ENCODE data around the gene UACA.

- PRO-cap, result no peak
These were observed 12.6 kb downstream of the ANP32A start for GRCh38 chr15:68807963-68808585.

GRCh38 chr15:68819689-68820243 lies 929 bp downstream of the ANP32A start:
- PRO-cap, result bidirectional peak, plus-strand start at chr15:68819777, minus-strand start at chr15:68819594; bidirectional peak, plus-strand start at chr15:68820178, minus-strand start at chr15:68820041

DNA sequence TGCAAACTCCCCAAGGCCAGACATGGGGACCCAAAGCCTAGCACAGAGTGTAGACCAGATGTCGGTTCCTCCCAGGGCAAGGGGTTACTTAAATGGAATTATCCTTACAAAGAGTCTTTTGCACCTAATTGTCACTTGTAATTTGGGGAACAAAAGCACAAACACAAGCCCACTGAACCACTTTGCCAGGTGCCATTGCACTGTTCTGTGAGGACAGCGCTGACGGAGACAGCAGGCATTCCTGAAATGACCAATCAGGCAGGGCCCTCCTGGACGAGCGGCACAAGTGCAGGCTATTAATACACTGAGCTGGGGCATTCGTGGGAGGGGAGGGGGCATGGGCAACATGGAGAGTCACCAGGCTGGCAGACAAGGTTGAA lies 45.4 kb downstream of the NOX5 start:
- PRO-cap, result no peak

DNA sequence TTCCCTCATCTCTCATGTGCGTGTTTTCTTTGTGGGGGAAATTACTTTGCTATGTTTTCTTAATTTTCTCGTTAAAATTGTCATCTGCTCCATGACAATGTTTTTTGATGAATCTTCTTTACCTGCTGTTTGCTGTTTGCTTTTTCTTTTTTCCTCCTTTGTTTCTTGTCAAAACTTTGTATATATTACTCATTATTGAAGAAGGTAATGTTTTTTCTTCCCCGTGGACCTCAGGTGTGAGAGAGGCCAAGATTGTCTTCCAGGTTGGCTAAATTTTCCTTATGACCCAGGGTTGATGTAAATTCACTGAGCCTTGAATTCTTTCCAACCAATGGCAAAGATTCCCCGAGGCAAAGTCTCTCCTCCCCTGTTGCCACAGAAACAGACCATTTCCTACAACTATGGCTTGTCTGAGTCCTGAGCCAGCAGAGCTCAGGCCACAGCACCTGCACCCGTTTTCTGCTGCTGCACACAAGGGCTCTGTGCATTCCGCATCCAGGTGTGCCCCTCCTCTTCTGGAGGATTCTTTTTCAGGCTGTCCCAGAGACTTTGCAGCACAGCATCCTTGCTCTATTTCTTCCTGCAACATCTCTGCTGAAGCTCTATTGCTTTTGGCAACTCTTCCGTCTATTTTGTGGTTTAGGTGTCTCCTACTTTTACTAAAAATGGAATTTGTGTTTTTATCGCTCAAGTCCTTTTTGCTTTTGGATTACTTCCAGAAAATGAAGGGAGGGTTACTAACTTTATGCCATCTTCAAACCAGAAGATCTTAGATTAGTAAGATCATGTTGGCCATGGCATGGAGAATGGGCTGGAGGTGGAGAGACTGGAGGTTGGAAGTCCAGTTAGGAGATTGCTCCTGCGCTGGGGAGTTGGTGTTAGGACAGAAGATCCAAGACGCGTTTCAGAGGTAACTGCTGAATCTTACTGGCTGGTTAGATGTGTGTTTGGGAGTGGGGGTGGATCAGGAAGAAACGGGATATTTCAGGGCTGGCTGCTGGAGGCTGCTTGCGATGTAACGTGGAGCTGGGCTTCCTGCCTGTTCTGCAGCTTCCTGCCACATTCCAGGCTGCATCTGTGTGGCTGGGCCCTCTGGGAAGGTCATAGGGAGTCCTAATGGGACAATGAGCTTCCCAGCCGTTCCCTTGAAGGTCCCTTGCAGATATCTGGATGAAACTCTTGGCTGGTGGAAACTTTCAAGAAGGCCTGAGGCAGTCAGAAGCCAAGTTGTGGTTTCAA lies 66.4 kb downstream of the NOX5 start:
- PRO-cap, result no peak

DNA sequence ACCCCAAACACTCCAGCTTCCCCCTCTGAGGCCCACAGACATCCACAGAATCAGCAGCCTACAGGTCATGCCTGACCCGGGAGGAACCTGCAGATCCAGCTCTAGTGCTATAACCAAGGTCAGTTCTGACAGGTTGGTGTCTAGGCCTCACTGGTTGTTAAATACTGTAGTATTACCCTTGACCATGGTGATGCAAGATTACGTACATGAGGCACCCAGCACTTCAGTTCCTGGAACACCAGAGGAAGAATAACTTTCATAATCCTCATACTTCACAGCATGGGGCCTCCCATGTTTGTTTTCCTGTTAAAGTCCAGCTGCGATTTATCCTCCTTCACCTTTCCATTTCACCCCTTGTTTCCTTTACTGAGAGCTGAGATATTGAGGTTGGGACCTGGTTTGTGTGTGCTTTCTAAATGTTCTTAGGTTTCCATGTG lies 34.4 kb upstream of the GLCE start:
- PRO-cap, result no peak

- PRO-cap, result no peak
These were observed 18.7 kb downstream of the PAQR5 start for GRCh38 chr15:69317213-69318095.

- PRO-cap, result no peak
These were observed 55.7 kb upstream of the KIF23 start for GRCh38 chr15:69358351-69358947.

GRCh38 chr15:69490574-69491102 lies 38.0 kb downstream of the RPLP1 start:
- PRO-cap, result no peak

- PRO-cap, result no peak
These were observed 84.3 kb downstream of the RPLP1 start for GRCh38 chr15:69536901-69537434.

GRCh38 chr15:69557220-69557916 lies 104.8 kb downstream of the RPLP1 start:
- PRO-cap, result no peak

DNA sequence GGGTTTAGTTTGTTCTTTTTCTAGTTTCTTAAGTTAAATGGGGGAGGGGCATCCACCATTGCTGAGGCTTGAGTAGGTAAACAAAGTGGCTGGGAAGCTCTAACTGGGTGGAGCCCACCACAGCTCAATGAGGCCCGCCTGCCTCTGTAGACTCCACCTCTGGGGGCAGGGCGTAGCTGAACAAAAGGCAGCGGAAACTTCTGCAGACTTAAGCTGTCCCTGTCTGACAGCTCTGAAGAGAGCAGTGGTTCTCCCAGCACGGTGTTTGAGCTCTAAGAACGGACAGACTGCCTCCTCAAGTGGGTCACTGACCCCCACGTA lies 316.7 kb downstream of the RPLP1 start:
- PRO-cap, result no peak

GRCh38 chr15:69818553-69818928 lies 279.2 kb downstream of the TLE3 start:
- PRO-cap, result no peak

GRCh38 chr15:69996919-69997700 lies 100.6 kb downstream of the TLE3 start:
- PRO-cap, result no peak

- PRO-cap, result no peak
These were observed 32.8 kb downstream of the TLE3 start for GRCh38 chr15:70064732-70065534.

DNA sequence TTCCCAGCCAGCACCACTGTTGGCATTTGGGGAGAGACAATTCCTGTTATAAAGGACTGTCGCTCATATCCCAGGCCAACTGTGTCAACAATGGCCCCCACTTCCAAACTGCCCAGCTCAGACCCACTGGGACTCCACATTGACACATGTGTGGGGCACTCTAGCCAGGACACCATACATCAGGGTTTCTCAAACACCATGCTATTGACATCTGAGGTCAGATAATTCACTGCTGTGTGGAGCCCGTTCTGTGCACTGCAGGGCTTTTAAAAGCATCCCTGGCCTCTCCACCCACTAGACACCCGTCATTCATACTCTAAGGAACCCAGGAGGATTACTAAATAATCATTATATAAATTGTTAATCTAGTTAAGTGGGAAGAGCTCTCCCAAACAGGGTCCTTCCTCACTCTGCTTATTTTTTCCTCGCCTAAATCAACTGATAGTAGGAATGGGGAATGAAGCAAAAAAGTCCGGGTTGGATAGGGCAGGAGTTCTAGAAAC lies 19.9 kb downstream of the TLE3 start:
- PRO-cap, result no peak

GRCh38 chr15:70089666-70090161 lies 8.0 kb downstream of the TLE3 start:
- PRO-cap, result no peak

DNA sequence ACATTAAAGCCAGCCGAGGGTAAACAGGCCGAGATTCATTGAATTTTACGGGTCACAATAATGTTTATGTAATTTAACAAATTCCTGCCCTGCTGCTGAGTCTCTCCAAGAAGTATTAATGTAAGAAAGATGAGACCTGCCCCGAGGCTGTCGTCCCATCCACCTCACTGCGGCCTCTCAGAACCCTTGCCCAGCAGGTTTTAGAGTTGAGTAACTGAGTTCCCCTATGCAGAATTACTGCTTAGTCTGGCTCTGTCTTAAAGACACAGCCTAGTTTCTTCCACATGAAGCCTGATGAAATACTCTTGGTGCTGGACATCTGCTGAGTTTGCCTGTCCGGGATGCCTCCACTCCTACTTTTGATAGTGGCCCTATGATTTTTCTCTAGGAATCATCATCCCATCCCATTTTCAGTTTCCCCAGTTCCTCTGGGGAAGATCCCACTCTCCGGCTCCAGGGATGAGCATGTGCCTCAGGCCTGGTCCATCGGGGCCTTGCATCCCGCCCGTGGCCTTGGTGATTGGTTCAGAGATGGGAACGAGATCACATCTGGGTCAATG lies 226.6 kb upstream of the TLE3 start:
- PRO-cap, result no peak

GRCh38 chr15:70761784-70762329 lies 1.5 kb downstream of the UACA start:
- PRO-cap, result no peak

- PRO-cap, result bidirectional peak, plus-strand start at chr15:70763185, minus-strand start at chr15:70763226; unidirectional peak, minus-strand start at chr15:70763327; bidirectional peak, plus-strand start at chr15:70763720, minus-strand start at chr15:70763558
These were observed at the start of gene UACA for GRCh38 chr15:70763055-70763633. Gene UACA (minus strand): TSS chr15:70763558.

- PRO-cap, result no peak
These were observed 107.0 kb upstream of the THSD4 start for GRCh38 chr15:71008267-71008735.

All from sternocleidomastoid (tissue), 1 donor.